ENCODE measurements around a stretch of chr6.

DNA sequence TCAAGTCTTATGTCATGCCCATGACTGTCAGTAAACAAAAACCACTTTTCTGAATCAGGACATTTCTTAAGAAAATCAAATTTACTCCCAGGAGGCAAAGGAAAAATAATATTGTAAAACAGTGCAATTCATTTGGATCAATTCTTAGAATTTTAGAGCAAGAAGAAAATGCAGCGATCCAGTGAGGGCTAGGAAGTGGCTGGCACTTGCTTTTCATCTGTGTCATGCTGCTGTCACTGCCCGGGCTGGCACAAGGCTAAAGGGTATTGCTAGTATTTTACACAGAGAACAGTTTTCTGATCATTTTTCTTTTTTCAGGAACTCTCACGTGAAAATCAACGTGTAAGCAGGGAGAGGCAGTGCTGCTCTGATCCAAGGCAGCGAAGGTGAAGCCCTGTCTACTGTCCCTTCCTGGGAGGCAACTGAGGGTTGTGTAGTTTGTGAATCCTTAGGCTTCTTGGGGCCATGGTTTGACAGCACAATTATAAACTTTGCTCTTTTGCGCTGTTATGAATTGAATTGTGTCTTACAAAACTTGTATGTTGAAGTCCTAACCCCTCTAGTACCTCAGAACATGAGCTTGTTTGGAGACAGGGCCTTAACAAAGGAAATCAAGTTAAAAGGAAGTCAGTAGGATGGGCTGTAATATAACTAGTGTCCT lies 38.4 kb upstream of the ARG1 start:
- RRBS: no CpG with 5 or more reads among the region's 6 CpGs

GRCh38 chr6:131552424-131553142 lies 20.4 kb upstream of the ARG1 start:
- RRBS: no CpG with 5 or more reads among the region's 4 CpGs

GRCh38 chr6:131575785-131576302 lies 2.8 kb downstream of the ARG1 start:
- RRBS: no CpG with 5 or more reads among the region's 5 CpGs

DNA sequence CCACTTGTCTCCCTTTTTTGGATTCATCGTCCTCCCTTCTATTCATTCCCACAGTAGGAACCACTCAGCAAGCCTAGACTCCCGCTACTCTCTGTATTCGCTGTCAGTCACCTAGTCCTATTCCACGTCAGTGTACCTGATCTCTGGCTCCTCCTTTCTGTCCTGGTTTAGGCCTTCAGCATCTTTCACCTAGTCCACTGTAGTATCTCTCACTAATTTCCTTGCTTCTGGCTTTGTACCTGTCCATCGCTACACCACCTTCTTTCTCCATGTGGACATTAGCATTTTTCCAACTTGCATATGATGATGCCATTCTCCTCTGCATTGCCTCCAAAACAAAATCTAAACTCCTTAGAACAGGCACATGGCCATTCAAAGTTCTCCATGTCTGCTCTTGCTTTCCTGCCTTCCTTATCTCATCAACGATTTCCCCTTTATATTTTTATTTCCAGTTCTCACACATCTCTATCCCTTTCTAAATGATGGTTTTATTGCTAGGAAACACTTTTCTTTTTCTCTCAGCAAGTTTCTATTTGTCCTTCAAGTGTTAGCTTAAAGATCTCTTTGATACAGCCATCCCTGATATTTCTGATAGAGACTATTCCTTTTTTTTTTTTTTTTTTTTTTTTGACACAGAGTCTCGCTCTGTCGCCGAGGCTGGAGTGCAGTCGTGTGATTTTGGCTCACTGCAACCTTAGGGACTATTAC lies 19.0 kb downstream of the MED23 start:
- RRBS: no CpG with 5 or more reads among the region's 10 CpGs

- RRBS: no CpG with 5 or more reads among the region's 7 CpGs
Measured at GRCh38 chr6:131846227-131846838, 38.5 kb downstream of the ENPP1 start.

DNA sequence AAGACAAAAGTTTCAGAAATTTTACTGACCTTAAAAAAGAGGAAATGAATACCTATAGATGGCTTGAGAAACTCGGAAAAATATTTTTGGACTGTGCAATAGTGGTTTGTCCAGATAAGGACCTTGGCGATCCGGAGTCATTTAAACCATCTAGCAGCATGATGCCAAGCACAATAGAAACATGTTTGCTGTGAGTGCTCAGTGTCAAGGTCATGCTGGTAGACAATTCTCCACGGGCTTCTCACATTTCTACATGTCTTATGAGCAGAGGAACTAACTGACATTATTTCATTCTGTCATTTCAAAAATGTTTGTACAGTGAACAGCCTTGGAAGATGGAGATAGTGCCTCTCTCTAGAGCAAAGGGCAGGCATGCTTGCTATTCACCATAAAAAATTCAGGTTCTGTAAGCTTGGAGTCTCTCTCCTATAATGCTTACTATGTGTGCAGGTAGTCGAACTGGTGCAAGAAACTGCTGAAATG lies 25.4 kb upstream of the CCN2 start:
- RRBS: no CpG with 5 or more reads among the region's 5 CpGs

DNA sequence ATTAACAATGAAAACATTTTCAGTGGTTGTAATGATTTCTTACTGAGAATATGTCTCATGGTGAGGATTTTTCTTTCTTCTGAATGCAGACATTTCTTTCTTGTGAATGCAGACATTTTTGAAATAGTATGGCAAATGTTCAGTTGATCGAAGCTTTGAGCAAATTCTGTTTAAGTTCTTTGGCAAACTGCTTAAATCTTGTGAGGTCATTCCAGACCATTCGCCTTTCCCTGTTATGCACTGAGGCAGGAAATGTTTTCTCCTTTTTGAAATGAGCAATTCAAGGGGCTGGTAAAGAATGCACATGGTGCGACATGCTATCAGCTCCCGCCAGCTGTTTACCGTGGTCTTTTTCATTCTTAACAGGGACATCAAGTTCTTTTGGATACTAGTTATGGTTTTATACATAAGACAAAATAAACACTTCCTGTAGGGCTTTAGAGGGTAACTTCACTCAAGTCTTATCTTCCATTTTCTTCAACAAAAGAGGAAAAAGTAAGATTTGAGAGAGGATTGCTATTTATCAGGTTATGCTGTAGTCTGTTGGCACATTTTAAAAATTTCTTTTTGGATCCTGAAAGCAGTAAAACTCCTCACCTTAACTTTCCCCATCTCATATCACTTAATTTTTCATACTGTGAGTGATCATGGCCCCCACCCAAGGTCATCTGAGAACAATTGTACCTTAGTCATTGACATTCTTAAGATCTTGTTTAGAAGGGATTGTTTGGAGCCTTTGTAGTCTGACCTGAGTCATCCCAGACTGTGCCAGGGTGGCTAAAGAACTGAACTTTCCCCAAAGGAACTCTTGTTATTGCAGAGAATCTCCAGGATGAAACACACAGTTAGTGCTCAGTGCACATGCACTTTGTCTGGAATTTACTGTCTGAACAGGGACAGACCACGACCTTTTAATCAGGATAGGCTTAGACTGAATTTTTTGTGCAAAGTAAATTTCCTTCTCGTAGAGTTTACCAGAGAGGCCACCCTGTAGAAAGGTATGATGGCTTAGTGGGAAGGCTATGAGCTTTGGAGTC lies 112.3 kb upstream of the CCN2 start:
- RRBS: no CpG with 5 or more reads among the region's 7 CpGs

DNA sequence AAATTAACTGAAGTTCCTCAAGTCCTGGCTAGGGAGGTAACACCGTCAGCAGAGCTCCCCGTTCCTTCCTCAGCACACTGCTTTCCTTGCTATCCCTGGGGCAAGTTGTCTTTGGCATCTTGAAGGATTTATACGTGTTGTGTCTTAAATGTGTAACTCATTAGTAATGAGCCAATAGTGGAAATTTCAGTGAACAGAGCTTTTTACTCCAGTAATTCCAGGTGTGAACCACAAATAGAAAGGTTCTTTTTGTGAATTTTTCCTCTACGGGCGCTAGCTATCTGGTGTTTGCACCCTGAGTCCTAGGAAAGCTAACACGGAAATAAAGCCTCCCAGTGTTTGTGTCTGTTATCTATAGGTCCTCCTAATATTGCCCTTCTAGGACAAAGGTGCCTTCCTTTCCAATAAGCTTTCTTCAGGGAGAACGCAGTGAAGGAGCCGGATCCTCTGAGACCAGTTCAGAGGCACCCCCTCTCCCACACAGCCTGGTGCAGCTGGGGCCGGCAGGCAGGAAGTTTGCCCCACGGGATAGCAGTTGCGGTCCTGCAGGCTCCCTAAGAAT lies 126.3 kb downstream of the MOXD1 start:
- RRBS: 33% methylated on average over 2 of the region's 11 CpGs

DNA sequence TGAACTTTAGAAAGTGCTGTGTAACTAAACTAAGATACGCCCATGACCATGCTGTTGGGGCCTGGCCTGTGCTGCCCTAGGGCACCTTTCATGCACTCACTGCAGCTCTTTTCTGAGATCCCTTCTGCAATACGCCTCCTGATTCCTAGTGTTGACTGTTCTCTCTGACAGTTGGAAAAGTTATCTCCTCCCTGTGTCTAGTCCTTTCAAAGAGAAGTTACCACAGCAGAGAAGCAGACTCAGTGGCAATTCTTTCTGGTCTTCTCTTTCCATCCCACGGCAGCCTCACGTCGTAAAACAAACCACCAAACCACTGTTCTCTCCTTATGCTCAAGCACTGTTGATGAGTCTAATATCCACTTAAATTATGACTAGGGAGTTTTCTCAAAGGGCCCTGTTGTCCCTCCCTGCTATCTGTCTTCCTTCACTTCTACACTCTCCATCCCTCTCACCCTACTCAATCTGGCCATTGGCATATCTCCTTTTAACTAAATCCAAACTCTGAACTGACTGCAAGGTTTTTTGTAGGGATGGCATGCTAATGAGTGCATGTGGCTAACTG lies 38.5 kb upstream of the MOXD1 start:
- RRBS: no CpG with 5 or more reads among the region's 5 CpGs

GRCh38 chr6:132511832-132512208 lies 1.1 kb downstream of the STX7 start:
- RRBS: no CpG with 5 or more reads among the region's 2 CpGs

DNA sequence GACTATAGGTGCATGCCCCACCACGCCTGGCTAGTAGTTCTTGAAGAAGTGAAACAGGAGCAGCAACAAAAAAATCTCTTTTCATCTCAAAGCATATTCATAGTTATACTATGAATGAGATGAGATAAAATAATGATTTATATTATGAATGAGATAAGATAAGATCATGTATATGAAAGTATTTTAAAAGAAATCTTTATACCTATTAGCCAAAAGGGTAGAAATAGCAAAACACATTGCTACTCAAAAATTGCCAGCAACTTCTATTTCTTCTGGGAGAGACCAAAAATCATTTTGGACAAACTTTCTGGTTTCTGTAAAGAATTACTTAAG lies 606 bp upstream of the TAAR2 start:
- RRBS: no CpG with 5 or more reads among the region's 1 CpG

DNA sequence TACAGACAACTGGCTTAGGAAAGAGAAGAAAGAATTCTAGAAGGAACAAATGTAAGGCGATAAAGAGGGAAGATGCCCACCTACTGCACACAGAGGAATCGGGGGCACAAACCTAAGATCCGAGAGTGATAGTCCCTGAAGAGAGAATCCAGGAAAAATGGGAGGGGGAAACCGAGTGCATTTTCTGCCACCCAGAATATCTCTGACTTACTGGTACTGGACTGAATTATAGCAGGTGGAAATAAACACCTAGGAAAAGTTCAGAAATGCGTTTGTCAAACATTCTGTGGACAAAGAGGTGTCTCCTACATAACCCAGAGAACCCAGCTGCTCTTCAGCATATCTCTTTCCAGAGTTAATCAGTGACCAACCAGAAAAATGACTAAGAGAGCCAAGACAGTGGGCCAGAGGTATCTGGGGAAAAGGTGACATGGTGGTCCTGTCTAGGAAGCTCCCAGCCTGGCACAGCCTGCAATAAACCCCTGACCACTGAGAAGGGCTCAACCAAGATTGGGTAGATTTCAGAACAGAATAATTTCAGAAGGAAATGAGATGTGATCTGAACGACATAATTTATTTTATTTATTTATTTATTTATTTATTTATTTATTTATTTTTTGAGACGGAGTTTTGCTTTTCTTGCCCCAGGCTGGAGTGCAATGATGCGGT lies 5.9 kb upstream of the VNN1 start:
- RRBS: no CpG with 5 or more reads among the region's 8 CpGs

GRCh38 chr6:132734279-132735265 lies 20.7 kb upstream of the VNN1 start:
- RRBS: no CpG with 5 or more reads among the region's 6 CpGs

GRCh38 chr6:133062699-133063297 lies 178.4 kb upstream of the EYA4 start:
- RRBS: no CpG with 5 or more reads among the region's 7 CpGs

GRCh38 chr6:133241534-133241785 lies 303 bp downstream of the EYA4 start:
- RRBS: 1% methylated on average over 4 of the region's 22 CpGs

DNA sequence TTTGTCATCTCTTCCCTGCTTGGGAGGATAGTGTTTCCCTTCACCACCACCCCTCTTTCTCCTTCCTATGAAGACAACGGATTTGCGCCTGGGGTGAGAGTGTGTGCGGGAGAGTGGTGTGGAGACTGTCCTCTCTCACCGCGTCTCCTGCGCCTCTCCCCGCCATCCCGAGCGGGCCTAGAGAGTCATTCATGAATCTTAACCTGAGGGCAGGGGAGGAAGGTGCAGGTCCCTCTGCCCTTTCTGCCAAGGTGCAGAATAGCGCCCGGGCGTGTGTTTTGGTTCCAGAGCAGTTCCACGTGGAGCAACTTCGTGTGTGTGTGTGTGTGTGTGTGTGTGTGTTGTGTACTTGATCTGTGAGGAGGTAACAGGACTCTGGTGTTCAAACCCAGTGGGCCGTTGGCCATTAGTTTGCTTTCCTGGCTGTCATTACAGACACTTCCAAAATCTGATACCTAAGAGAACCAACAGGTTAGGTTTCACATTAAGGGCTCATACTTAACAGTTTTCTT lies 1.7 kb downstream of the EYA4 start:
- RRBS: no CpG with 5 or more reads among the region's 15 CpGs

DNA sequence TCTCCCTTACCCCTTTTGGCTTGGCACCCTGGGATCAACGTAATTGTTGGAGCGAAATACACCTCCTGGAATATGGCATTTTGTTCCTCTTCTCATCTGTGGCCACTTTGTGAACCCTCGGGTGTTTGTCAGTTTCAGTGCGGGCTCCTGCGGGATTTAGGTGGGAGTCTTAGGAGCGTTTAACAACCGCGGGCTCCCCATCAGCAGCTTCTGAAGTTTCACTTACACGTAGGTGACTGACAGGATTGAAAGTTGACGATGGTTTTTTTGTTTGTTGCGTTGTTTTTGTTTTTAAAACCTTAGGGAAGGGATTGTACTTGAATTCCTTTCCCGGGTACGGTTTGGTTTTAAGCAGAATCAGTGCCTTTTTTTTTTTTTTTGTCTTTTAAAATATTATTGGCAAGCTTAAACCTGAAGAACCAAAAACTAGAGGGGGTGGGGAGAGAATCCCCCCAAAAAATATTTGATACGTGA lies 2.2 kb downstream of the EYA4 start:
- RRBS: no CpG with 5 or more reads among the region's 14 CpGs

DNA sequence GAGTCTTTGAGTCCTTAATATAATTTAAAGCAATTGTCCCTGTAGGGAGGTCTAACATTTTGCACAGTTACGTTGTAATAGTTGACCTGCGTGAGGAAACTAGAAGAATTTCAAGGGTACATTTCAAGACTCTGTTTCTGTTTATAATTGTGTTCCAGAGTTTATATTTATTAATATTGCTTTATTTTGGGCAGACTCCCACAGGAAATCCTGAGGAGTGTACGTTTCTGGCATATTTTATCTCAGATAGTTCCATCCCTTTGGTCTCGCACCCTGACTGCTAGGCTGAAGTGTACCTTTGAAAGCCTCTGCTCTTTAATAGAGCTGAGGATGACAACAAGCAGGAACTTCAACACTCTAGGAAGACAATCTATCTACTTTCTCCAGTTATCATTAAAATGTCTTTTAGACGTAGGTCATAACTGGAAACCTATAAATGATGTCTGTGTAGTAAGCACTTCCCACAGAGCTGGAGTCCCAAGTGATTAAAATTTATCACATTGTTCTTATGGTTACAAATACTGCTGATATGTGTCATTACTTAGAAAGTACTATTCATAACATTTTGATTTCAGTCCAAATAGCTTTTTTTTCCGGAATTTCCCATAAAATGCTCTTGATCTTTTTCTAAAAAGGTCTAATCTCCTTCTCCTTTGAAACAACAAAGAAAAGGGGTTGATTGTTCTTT lies 133.0 kb upstream of the TCF21 start:
- RRBS: no CpG with 5 or more reads among the region's 6 CpGs

- RRBS: 44% methylated on average over 13 of the region's 33 CpGs
Measured at GRCh38 chr6:133837550-133838393, 51.1 kb upstream of the TCF21 start.

GRCh38 chr6:133951067-133951687 lies 1.8 kb upstream of the TBPL1 start:
- RRBS: no CpG with 5 or more reads among the region's 4 CpGs